Melanocyte of skin (primary cell): ENCODE measurements around the genes ZPBP2 and CSF3.

DNA sequence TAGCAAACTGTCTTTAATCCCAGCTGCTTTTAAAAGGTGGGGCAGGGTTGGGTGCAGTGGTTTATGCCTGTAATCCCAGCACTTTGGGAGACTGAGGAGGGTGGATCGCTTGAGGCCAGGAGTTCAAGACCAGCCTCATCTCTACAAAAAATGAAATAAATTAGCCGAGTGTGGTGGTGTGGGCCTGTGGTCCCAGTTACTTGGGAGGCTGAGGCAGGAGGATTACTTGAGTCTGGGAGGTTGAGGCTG, 13.1 kb downstream of the LASP1 start:
- CAGE, long polyA plus RNA, 2 experiments: no peak in any of the 2 experiments

DNA sequence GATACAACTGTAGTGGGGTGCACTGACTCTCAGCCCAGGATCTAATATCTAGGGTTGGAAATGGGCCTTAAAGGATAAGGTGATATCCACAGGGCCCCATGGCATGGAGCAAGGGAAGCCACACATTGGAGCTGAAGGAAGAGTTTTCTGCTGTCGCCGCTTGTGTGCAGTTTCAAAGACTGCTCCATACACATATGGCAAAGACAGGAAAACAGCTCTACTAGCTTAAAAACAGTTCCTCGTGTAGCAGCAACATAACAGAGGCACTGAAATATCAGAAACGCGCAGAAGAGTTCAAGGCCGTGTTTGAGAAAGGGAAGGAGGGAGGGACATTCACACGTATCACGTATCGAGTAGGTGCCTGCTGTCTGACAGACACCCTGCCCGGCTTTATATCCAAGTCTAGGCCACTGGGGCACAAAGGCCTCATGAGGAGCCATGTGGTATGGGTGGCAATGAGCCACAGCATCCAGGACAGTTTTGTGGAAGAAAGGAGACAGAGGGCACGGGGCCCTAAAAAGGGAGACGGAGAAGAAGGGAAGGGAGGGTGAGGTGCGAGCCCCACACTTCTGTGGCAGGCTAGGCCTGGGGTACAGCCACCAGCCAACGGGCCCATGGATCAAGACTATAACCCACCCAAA, 50.4 kb downstream of the PLXDC1 start:
- CAGE, long polyA plus RNA, 2 experiments: no peak in any of the 2 experiments

- CAGE, long polyA plus RNA, 2 experiments: no peak in any of the 2 experiments
These were observed 13.9 kb downstream of the PLXDC1 start for GRCh38 chr17:39137638-39137899.

DNA sequence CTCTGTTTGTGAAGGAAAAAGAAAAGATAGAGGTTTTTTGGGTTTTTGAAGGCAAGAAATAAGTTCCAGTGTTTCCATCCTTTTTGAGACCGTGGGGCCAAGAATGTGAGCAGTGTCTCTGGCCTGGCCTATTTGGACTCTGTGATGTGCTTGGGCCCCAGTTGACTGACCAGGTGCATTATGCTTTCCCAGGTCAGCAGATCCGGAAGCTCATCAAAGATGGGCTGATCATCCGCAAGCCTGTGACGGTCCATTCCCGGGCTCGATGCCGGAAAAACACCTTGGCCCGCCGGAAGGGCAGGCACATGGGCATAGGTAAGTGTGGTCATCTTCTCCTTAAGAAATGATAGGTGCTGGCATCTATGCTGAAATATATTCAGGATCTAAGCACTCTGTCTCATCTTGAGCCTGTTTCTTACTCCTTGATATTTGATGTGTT, 2.1 kb downstream of the RPL19 start:
- CAGE, long polyA plus RNA, 2 experiments: no peak in any of the 2 experiments

DNA sequence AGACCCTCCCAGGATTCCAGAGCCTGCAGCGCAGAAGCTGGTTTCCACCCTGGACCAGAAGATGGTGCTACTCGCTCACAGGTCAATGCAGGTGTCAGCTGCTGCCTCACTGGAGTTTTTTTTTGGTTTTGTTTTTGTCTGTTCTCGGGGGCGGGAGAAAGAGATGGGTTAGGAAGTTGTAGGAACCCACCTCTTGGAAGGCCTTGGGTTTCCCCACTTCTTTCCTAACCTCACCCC, 6.9 kb downstream of the RPL19 start:
- CAGE, long polyA plus RNA, 2 experiments: no peak in any of the 2 experiments

GRCh38 chr17:39361188-39361652, 40.2 kb downstream of the FBXL20 start:
- CAGE, long polyA plus RNA, 2 experiments: no peak in any of the 2 experiments

DNA sequence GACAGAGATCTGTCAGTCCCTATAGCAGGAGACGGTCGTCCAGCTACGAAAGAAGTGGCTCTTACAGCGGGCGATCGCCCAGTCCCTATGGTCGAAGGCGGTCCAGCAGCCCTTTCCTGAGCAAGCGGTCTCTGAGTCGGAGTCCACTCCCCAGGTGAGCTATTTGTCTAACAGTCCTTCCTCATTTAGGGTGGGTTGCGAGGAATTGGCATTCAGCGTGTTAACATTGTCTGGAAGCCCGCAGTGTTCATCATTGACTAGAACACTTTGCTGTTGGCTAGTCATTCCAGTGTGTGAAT, 1.6 kb downstream of the CDK12 start:
- CAGE, long polyA plus RNA, 2 experiments: no peak in any of the 2 experiments

DNA sequence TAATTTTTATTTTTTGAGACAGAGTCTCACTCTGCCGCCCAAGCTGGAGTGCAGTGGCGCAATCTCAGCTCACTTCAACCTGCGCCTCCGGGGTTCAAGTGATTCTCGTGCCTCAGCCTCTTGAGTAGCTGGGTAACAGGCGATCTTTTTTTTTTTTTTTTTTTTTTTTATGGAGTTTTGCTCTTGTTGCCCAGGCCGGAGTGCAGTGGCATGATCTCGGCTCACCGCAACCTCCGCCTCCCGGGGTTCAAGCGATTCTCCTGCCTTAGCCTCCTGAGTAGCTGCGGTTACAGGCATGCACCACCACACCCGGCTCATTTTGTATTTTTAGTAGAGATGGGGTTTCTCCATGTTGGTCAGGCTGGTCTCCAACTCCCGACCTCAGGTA, 63.2 kb downstream of the NEUROD2 start:
- CAGE, long polyA plus RNA, 2 experiments: no peak in any of the 2 experiments

DNA sequence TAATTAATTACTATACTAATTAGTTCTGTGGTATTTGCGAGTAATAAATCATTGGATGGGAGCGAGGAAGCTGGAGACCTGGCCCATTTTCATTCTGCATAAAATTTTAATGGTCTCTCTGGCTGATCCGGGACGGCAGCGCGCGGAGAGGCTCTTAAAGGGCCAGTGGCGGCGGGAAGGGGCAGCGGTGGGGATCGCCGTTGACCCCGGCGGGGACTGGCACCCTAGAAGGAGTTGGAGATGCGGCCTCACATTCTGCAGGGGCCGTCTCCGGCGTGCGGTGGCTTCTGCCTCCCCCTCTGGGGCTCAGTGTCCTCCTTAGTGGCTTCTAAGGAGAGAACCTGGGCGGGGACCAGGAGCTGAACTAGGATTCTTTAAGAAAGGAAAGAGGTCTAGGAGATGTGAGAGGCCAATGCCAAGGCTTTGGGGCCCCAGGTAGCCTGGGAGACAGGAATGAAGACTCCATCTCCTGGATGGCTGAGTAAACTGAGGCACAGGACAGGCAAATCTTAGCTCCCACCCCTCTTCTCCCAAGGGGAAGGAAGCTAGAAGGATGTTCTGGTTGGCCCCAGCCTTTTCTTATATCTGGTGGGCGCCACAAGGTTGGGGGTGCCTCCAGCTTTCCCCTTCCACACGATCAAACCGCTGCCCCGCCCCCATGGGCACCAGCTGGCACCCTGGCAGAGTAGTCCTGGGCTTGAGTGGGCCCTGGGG, 8.1 kb upstream of the PPP1R1B start:
- CAGE, long polyA plus RNA, 2 experiments: no peak in any of the 2 experiments

GRCh38 chr17:39665542-39666120, 482 bp downstream of the TCAP start:
- CAGE, long polyA plus RNA, 2 experiments: no peak in any of the 2 experiments

GRCh38 chr17:39668816-39669064, 487 bp downstream of the PNMT start:
- CAGE, long polyA plus RNA, 2 experiments: no peak in any of the 2 experiments

DNA sequence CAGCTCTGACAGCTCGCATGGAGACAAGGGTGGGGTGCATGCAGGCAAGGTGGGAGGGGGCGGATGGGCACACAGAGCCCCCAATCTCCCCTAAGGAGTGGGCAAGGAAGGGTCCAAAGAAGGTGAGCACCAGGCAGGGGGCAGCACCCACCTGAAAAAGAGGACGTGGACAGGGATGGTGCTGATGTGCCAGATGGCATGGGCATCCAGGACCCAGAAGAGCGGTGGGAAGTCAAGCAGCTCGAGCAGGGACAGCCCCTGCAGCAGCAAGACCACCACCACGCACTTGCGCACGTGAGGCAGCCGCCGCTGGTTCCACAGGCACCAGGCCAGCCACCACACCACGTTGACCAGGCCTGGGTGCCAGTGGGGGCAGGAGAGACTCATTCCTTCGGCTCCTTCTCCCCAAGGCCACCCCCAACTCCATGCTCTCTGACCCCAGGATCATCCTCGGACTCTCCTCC, 4.7 kb downstream of the PNMT start:
- CAGE, long polyA plus RNA, 2 experiments: no peak in any of the 2 experiments

DNA sequence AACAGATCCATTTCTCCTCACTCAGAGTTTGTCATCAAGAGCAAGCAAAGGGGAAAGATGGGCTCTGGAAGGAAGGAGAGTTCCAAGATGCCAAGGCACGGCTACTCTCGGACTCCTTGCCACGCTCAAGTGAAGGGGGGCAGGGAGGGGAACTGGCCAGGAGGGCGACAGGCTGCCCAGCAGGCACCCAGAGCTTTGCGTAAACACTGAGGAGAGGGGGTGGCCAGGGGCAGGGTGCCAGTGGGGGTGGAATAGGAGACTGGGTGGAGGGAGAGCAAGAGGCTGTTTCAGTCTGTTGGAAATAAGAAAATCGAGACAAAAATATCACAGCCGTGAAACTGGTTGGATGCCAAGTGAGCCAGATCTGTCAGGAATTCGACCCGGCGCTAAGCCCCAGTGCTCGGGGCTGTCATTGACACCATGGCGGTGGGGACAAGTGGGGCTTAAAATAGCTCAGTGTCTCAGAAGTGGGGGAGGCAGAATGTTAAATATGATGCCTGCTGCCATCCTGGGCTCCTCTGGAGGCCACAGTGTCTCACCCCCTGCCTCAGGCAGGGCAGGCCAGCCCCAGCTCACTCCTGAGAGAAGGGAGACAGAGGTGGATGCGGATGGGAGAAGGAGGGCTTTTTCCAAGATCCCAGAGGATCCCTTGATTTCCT, 9.3 kb downstream of the PNMT start:
- CAGE, long polyA plus RNA, 2 experiments: no peak in any of the 2 experiments

DNA sequence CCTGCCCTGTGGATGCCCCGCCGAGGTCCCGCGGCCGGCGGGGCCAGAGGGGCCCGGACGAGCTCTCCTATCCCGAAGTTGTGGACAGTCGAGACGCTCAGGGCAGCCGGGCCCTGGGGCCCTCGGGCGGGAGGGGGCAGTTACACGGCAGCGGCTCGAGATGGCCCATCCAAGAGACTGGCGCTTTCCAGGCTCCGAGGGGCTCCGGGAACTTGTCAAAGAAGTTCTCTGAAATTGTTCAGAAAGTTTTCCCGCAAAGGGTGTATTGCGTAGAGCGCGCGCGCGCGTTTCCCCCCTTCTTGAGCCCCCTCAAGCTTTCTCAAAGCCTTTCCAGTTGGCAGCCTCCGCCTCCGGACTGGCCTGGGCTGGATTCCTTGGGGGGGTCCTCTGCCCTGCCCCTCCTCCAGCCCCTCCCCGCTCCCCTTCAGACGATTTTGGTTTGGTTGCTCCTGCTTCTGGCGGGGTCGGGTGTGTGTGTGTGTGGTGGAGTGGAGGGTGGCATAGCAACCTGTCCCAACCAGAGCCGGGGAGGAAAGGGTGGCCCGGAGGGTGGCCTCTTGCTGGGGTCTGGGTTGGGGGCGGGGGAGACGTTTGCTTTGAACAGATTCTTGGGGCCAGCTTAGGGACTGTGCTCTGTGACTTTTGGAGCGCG, 614 bp downstream of the ERBB2 start:
- CAGE, long polyA plus RNA, 2 experiments: no peak in any of the 2 experiments

DNA sequence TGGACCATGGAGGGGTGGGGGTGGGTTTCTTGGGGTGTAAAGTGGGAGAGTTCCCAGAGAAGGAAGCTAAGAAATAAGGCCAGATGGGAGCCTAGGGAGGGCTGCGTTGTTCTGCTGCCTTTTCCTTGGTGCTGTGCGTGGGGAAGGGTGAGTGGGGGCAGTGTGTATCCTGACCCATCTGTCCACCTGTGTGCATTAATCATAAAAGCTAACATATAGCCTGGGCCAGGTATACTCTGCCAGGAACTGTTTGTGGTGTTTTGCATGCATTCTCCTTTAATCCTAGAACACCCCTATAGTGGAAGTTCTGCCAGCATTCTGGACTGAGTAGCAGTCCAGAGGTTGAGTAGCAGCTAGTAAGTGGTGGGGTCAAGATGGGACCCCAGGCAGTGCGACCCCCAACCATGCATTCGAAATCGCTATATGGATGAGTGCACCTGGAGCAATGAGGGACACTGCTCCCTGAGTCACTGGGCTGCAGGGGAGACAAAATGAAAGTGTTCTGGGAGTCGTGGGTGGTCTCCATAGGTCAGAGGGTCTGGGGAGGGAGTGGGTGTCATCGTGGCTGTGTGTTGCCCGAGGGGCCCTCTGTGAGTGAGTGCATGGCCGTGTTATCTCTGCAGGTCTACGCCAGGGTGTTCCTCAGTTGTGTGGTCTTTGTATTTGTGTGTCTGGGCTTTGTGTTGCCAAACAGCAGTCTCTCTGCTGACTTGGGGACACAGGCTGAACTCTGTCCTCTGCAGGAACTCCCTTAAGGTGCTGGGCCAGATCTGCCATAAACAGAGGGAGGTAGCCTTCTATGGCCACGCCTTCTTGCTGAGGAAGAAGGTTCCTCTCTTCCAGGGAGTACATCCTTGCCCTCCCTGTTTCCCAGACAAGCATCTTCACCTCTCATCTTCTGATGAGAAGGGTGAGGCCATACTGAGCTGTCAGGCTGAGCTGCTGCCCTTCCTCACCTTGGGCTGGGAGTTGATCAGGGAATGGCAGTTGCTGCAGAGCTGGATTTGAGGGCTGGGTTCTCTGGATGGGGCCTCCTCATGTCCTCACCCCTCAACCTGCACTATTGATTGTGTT, 1.5 kb downstream of the ERBB2 start:
- CAGE, long polyA plus RNA, 2 experiments: no peak in any of the 2 experiments

DNA sequence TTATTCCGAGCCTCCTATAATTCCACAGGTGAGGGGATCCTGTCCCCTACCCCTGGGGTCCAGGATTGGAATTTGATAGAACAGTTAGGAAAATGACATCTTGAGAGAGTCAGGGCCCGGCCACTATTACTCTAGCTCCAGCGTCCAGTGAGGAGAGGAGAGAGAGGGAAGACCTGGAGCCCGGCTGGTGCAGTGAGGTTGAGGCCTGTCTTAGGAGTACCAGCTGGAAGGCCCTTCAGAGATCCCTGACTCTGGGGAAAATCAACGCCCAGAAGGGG, 17.3 kb downstream of the GRB7 start:
- CAGE, long polyA plus RNA, 2 experiments: no peak in any of the 2 experiments

DNA sequence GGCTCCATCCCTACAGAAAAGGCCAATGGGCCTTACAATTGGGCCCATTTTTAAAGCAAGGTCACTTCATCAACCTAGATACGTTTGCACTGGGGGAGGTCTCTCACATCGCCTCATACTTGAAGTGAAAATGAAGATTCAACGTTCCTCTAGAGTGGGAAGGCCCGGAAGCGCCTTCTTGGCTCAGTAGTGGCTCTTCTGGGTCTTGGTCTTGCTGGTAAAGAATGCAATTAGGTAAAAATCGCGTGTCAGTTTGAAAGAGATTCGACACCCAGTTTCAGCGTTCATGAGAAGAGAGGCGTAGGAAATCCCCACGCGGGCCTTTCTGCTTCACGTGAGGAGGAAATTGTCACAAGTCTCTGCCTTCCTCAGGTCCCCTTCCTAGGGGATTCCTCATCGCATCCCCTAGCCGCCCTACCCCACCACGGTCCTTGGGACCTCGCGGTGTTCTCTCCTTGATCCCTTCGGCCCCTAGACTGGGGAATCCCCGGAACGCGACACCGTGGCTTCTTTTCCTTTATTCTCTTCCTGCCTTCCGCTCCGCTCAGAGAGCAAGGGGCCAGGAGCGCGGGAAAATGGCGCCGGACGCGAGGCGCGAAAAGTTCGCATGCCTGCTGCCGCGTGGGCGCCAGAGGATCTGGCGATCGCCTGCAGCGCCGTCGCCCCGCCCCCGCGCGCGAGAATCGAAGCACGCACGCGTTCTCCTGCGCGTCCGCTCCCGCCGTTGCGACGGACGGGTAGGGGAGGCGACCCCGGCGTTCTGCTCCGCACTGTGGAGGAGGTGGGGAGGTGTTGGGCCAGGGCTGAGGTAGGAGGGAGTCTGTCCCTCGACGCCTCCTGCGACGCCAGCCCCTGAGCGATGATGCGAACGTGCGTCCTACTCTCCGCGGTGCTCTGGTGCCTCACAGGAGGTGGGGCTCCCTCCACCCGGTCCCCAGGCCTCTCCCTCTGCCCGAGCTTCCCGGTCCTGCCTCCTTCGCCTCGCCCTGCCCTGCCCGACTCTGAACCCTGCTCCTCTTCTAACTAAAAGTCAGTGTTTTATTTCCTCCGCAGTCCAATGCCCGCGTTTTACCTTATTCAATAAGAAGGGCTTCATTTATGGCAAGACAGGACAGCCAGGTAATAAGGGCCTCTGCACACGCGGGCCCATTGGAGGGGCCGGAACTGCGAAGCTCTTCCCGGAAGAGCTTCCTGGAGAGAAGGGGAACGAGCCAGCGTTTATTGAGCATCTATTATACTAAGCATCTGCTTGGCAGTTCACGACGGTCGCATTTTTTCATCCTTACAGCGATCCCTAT, at the start of gene ZPBP2:
TSS of gene ZPBP2 (plus strand) at position 707 of the 1,298 bp plus-strand sequence.
- CAGE, long polyA plus RNA, 2 experiments: no peak in any of the 2 experiments

DNA sequence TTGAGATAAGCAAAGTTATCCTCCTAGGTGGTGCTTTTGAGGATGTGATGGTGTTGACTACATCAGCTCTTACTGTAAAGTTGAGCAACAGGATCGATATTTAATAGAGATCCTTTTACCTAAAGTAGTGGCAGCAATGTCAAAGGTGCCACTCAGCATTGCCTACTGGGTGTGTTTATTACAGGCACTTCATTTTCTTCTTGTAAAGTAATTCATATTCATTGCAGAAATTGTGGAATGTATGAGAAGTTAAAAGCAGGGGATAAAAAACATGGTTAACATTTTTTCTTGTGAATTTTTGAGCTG, 1.5 kb downstream of the PSMD3 start:
- CAGE, long polyA plus RNA, 2 experiments: no peak in any of the 2 experiments

- CAGE, long polyA plus RNA, 2 experiments: no peak in any of the 2 experiments
These were observed at the start of gene CSF3 for GRCh38 chr17:40015321-40015916. CSF3 (plus strand) TSS chr17:40015440.

- CAGE, long polyA plus RNA, 2 experiments: no peak in any of the 2 experiments
These were observed 6.2 kb downstream of the CSF3 start for GRCh38 chr17:40021390-40021802.